Tibial artery (tissue), 1 donor: ENCODE results near the genes STEAP1B, STK31 and PALS2.

- PRO-cap = no peak
Observed at GRCh38 chr7:22153977-22154789, 202.8 kb downstream of the RAPGEF5 start.

- PRO-cap = no peak
Observed at GRCh38 chr7:22213824-22214668, 142.9 kb downstream of the RAPGEF5 start.

DNA sequence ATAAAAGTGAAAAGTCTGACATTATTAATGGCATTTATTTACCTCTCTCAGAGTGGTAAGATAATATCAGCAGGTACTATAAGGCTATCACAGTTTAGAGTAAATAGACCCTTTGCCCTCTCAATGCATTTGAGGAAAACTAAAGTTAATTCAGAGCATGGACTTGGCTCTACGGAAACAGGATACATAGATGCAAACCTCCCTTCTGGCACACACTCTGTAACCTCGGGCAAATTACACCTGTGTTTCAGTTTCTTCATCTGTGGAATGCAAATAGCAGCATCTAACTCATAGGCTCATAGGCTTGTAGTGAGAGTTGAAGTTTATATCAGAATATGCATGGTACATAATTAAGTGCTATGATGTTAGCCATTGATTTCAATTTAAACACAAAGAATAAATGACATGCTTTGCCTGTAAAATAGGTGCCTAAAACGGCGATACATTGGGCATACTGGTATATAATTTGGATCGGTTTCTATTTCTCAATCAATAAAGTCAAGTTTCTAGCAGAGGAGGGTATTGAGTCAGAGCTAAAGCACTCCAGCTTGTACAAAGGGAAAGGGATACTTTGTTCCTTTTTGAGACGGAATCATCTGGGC, 5.5 kb downstream of the RAPGEF5 start:
- PRO-cap = no peak

DNA sequence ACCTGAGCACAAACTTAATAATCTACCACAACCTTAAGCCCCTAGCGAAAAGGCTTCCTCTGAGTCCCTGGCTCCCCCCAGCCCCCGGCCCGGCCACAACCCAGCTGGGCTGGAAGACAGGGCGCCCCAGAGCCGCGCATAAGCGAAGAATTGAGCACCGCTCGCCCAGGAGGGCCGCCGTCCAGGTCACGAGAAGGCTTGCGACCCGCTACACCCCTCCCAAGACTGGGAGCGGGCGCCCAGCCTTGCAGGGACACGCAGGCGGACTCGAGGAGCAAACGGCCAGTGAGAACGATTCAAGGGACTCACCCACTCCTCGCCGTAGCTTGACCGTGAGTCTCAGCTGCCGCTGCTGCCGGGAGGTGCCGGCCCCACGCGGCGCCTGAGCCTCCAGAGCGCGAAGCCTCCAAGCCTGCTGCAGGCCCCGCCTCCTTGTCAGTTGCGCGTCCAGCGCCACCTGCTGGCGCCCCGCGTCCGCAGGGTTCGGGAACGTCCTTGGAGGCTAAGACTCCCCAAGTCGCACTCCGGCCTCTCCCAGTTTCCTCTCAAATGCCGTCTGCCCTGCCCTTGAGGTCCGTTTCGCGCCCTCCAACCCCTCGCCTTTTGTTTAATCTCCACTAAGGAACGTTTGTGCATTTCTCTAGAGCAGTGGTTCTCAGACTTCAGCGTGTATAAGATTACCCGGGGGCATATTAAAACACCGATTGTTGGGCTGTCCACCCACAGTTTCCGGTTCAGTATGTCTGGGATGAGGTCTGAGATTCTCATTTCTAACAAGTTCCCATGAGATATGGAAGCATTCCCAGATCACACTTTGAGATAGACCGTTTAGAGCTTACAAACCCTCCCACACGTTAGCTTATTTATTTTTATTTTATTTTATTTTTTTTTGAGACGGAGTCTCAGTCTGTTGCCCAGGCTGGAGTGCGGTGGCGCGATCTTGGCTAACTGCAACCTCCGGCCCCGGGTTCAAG, at the start of gene STEAP1B:
TSS of gene STEAP1B (minus strand) at position 384 of the 974 bp plus-strand sequence.
- PRO-cap = no peak

DNA sequence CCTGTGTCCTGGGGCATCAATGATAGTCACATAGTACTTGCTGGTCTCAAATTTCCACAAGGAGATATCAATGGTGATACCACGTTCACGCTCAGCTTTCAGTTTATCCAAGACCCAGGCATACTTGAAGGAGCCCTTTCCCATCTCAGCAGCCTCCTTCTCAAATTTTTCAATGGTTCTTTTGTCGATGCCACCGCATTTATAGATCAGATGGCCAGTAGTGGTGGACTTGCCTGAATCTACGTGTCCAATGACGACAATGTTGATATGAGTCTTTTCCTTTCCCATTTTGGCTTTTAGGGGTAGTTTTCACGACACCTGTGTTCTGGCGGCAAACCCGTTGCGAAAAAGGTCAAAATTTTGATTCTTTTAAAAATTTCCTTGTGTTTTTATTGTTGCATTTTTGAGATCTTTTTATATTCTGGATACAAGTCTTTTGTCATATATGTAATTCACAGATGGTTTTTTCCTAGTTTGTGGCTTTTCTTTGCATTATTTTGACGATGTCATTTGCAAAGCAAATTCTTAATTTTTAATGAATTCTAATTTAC, 11.8 kb upstream of the STEAP1B start:
- PRO-cap = no peak

DNA sequence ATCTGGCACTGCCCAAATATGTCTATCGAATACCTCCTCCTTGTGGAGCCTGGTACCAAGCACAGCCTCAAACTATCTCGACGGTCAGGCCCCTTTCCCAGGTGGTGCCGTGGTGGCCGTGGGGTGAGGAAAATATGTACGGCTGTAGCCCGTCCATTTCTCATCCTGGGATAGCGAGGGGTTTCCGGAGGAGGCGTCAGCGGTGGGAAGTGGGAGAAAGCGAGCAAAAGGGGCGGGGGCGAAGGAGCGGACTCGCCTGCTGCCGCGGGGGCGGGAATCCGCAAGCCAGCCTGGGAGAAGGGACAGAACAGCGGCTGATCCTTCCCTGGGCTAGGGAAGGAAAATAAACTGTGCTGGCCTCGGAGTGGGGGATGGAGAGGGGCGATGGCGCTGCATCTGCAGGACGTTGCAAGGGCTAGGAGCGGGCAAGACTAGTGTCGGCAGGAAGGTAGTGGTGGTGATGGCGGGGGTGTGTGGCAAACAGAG, 49.7 kb upstream of the STEAP1B start:
- PRO-cap = no peak

DNA sequence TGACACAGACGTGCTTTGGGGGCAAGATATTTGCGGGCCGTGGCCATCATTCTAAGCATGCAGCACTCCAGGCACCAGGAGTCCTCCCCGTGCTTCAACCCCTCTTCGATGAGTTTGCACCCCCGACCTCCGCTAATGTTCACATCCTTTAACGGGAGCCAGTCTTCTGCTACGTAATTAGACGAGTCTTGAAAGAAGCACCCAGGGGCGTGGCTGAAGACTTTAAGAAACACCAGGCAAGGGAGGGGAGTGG, 30.9 kb upstream of the TOMM7 start:
- PRO-cap = no peak

GRCh38 chr7:23127829-23128301, 22.3 kb downstream of the KLHL7 start:
- PRO-cap = no peak

GRCh38 chr7:23247095-23247540, 543 bp downstream of the GPNMB start:
- PRO-cap = unidirectional peak, plus-strand start at chr7:23247390

GRCh38 chr7:23347565-23348170, 48.5 kb downstream of the MALSU1 start:
- PRO-cap = no peak

DNA sequence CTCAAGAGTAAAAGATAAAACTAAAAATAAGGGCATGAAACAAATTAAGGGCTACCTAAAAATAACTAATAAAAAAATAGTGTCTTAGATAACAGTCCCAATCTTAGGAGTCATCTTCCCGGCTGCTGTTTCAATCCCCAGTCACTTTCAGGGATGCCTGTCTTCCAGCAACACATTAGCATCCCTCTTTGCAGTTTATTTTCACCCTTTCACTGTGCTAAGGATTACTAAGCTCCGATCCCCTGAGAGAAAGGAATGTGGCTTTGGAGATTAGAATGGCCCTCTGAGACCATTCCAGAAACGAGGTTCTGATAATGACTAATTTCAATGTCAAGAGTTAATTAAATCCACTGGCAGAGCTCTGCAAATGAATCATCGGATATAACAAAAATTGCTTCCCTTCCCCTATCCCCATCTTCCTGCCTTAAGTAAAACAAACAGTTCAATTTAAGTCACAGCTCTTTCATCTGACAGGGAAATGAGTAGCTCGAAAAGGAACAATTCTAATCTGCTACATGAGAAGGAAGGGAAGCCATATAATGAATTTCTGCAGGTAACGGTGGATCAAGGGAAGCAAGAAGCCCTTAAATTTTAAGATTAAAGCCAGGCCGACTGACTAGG, 50.3 kb downstream of the MALSU1 start:
- PRO-cap = no peak

DNA sequence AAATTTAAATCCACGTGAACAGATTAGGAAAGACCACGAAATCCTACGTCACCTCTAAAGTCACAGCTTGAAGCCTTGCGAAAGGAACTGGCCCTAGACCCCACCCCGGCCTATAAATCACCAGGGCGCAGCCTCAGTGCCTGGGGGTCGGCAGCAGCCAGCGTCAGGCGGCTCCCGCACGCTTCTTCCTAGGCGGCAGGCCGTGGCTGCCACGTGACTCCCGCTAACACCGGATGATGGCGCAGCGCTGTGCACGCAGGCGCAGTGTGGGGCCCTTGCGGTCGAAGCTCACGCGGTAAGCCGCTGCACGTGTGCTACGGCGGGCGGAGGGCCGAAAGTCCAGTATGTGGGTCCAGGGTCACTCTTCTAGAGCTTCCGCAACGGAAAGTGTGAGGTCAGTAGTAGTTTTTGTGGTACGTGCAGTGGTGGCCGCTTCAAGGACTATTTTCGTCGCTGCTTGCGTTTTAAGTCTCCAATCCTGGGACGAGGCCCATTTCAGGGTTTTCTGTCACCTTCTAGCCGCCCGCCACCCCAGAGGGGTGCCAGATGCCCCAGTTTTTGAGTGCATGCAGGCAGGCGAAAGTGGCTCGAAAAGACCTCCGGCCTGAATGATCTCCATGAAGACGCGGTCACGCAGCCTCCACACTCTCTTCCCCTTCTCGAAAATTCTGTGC, at the start of gene STK31:
TSS of gene STK31 (plus strand) at position 278 of the 674 bp plus-strand sequence.
- PRO-cap = no peak

- PRO-cap = no peak
Observed at GRCh38 chr7:24477768-24478274, 95.4 kb upstream of the PALS2 start.

GRCh38 chr7:24573074-24573572, at the start of gene PALS2:
Gene PALS2, plus strand, starts transcription at chr7:24573452.
- PRO-cap = bidirectional peak, plus-strand start at chr7:24573338, minus-strand start at chr7:24573237

DNA sequence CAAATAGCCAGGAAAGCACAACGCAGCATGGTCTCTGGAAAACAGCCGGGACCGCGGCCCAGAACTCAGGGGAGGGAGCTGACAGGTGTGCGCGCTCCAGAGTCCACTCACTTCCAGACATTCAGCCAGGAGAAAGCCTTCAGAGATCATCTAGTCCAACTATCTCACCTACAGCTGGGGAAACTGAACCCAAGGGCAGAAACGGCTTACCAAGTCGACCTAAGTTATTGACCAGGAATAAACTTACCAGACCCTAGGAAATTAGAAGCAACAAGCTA, 16.4 kb downstream of the GSDME start:
- PRO-cap = no peak

GRCh38 chr7:24757723-24758138, 467 bp upstream of the GSDME start:
- PRO-cap = no peak

DNA sequence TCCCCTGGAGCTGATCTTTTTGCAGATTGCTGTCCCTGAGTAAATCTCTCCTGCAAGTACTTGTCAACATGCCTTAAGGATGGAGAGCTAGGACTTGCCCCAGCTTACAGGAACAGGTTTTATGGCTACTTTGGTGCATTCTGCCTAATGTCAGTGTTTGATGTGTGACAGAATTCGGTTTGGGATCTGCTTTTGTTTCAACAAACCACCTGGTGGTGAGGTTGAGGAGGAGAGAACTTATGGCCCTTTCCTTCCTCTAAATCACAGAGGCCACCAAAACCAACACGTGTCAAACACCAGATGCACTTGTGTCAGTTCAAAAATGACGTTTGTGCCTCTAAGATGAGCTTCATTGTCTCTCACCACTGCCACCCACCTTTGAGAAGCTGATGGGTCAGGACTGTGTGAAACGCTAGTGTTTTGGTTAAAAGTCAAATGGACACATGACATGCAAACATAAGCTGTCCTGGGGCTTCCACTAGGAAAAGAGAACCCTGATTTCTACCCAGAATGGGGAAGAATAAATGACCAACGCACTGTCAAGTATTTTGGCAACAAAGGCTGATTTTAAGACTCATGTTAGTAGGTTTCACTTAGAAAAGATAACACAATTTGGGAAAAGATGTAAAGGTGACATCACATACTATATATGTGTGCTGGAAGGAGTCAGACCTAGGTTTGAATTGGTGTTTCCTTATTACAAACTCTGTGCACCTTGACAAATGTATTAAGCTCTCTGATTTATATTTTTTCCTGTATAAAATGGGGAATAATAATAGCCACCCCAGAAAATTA, 83.8 kb downstream of the OSBPL3 start:
- PRO-cap = no peak

GRCh38 chr7:24907445-24908042, 72.4 kb downstream of the OSBPL3 start:
- PRO-cap = unidirectional peak, minus-strand start at chr7:24907728

GRCh38 chr7:24917860-24918544, 62.0 kb downstream of the OSBPL3 start:
- PRO-cap = no peak

- PRO-cap = bidirectional peak, plus-strand start at chr7:24980414, minus-strand start at chr7:24980164
Observed at GRCh38 chr7:24980293-24981131, 534 bp upstream of the OSBPL3 start.